ENCODE measurements around the gene DSC3.

DNA sequence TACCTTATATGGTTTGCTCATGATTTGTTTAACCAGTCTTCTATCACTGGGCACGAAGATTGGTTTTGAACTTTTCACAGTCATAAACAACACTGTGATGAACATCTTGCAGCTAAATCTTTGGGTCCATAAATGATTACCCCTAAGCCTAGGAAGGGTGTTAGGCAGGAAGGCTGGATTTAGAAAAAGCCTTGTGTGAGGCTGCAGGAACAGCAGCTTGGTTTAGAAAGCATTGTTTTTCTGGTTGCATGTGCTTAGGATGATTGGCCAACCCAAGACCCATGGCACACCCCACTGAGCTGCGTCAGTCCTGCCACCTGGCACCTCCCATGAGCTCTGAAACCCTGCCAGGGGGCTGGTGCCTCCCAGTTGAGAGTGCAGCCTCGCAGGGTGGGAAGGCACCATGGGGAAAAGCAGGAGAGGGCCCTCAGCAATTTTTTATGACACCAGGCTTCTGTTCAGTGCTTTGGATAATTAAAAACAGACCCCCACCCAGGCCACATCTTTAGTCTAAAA, 438.6 kb downstream of the ZNF521 start:
- PRO-cap, result no peak

DNA sequence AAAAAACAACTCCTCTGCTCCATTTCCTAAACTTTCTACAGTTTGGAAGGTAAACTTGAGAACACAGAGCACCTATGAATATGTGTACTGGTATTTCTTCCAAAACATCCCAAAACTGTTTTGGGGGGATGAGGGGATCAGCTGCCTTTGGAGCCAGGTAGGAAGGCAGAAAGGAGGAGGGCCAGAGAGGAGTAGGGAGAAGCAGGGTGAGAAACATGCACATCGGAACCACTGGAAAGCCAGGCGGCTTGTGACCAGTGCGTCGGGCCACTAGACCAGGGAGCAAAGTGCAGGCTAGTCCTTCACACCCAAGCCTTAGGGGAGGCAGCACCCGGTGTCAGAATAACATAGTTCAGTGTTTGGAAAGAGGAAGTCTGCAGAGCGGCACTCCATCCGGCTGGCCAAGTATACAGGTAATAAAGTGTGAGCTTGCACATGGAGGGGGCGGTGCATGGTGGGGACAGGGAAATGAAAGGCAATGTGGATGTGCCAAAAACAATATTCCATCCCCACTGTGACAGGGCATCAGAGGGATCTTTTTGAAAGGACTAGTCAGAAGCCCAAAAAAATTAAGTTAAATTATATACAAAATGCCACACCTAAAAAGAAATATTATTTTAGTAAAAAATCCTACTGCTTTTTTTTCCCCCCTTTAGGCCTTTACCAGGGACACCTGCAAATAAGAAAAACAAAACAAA, 69.7 kb downstream of the ZNF521 start:
- PRO-cap, result no peak

GRCh38 chr18:25284304-25284700, 67.7 kb downstream of the ZNF521 start:
- PRO-cap, result no peak

DNA sequence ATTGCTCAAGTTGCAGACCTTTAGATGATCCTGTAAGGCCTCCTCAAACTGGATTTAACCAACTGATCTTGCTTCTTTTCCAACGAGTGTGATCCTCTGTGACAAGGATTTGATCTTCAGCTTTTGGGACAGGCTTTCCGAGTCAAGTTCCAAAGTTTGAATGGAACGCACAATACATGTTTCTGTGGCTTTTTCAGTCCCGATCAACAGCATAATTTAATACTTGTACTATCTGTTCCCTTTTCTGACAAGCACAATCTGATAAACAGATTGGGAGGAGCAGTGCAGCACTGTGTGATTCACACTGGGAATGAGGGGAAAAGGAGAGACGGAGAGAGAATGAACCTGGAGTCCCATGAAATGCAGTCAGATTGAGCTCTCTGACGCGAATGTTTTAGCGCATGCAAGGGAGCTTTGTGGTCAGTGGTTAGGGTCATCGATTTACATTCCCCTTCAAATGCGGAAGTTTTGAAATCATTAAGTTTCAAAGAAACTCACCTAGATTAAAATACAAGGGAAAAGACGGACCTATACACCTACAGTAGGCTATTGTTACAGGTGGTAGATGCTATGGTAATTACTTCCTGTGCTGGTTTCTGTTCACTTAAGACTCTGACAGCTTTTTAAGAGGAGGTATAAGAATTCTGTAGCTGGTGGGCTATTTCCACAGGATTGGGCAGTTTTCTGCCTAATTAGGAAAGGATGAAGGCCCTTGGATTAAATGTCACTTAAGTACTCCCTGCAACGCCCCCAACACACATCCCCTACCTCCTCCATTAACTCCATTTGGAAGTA, 99.6 kb downstream of the KCTD1 start:
- PRO-cap, result no peak

DNA sequence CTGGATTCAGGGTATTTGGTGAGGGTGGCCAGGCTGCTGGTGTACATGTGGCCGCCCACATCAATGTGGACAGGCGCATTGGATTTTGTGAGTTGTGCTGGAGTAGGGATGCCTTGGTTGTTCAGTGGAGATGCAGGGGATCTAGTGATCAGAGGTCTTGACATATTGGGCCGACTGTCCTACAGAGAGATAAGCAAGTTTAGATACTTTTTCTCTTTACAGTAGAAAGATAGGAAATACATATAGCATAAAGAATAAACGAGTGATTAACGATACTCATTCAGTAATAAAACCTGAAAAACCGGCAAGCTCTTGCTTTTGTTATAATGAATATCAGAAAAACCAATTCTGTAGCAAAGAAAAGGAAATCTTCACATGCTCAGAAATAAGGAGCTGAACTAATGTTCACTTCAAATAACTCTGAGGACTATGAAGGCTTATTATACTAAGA, 47.3 kb downstream of the KCTD1 start:
- PRO-cap, result no peak

GRCh38 chr18:26549285-26549722, 951 bp upstream of the KCTD1 start:
- PRO-cap, result no peak

DNA sequence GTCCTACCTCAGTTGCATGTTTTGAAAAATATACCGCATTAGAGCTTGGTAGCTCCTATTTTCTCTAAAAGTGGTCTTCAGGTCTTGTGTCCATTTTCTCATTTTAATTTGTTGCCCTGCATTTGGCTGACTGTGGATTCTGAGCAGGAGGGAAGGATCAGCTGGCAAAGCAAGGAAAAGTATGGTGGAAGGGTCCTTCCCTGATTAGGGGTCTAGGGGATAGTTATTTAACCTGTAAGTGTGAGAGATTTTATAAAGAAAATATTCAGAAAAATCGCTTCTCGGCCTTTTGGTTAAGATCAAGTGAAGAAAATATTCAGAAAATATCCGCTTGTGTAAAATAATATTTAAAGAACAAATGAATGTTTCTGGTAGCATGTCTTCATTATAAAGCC, 149.5 kb upstream of the KCTD1 start:
- PRO-cap, result unidirectional peak, plus-strand start at position 274 of the sequence

DNA sequence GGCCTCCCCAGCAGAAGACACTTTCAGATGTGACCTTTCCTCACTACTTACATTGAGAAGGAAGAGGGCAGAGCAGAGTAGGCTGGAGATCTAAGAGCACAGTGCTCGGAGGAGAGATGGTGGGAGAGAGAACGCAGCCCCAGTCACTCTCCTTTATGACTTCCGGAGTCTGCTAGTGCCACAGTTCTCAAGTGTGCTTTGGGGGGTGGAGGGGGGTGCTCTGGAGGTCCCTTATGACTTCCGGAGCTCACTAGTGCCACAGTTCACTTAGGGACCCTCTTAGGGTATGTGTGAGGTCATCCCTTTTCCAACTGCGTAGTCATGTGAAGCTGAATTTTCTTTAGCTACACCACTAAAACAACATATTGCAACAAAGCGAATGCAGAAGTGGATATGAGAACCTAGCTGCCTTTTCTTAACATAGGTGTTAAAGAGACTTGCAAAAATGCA, 153.7 kb upstream of the KCTD1 start:
- PRO-cap, result no peak

GRCh38 chr18:26741602-26742096, 123.9 kb downstream of the AQP4 start:
- PRO-cap, result no peak

DNA sequence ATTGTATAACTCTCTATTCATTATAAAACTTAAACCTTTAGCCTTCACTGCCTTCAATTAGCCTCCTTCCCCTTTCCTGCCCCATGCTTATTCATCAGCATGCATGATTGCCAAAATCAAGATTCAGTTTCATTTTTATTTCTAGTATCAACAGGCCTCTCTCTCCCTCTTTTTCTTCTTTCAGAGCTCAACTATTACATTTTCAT, 113.1 kb downstream of the AQP4 start:
- PRO-cap, result no peak

GRCh38 chr18:27231220-27231748, 46.2 kb upstream of the CHST9 start:
- PRO-cap, result no peak

- PRO-cap, result no peak
Measured at GRCh38 chr18:28178676-28179326, 1.9 kb upstream of the CDH2 start.

DNA sequence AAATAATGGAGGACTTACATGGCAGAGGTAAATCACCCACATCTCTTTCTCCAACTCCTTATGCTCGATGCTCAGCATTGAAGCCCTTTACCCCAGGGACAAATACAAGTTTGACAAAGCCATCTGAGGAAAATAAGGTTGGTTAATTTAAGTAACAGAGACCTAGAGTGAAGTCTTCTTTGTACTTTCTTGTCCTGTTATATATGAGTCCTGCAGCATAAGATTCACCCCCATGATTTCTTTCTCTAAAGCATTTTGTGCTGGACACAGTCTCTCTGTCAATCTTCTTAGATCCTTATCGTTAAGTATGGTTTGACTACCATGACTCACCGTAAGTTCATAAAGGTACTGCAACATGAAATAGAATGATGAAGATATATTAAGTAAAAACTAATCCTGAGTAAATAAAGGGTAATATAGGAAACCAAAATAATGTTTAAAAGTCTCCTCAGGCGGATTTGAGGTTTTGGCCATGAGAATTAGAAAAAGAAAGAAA, 980.1 kb upstream of the CDH2 start:
- PRO-cap, result no peak

DNA sequence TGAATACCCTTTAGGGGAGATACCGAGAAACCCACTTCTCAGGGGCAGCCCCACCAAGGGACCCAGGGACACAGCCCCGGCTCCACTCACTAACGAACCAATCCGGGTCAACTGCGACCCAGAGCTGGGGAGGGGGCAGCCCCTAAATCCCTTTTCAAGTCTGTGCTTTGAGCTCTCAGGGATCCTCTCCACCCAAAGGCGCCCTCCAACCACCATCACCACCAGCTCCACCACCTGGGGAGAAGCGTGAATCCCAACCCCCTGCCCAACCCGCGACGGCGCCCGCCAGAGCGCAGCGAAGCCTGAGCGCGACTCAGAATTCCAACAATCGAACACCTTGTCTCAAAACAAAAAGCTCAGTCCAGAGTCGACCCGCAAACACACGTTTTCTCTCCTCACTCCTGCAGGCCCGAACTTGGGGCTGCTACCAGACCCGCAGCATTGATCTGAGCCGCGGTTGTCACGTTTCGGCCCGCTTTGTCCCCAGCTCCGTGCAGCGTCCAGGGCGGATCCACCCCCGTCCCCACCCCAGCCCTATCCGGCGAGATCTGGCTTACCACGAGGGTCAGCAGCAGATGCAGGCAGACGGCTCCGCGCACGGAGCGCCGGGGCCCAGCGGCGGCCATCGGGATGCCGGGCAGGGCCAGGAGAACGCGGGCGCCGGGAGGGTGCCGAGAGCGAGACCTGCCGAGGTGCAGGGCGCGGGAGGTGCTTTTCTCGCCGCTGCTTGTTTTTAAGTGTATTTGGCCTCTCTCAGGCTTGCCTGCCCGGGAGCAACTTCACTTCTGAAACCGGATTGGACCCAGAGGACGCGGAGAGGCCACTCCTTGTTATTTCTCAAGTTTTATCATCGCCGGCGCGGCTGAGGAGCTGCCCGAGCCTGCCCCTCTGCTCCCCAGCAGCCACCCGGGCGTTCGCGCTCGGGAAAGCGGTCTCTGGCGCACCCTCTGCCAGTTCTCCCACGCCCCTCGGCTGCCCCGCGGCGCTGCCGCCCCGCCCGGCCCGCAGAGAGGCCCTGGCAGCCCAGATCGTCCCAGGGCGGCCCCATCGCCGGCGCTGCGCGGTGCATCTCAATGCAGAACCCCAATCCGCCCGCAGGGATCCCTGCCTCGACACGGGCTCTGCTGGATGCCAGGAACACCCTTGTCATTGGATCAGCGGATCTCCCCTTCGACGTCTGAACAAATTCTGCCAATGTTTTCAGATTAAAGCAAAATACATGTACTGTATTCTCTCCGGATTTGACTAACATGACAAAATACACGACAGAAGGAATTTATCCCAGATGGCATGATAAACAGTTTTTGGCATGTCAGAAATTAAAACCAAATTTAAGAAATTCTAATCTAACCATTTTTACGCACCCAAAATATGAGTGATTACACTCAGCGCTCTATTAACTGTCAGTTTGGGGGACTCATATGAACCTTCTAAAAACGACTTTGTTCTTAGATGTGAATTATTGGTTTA, at the start of gene DSC3:
DSC3 (minus strand) TSS at position 708 of the 1,470 bp plus-strand sequence.
- PRO-cap, result no peak

DNA sequence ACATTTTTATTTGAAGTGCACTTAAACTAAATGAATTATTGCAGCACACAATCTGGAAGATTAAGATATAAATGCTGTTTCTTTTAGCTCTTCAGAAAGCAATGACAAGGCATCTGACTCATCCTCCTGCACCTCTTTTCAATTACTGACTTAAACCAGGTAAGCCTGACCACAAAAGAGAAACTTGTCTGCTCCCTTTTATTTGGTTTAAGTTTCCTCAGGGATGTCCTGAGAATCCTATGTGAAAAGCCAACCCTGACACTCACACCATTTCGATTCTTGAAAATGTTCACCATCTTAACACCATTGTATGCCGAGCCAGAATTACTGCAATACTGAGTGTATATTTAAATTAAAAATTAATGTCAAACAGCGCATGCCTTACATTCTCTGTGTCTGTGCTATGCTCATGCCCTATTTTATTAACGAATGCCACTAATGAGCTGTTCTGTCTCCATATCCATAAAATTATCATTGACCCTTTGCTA, 859 bp upstream of the DSC2 start:
- PRO-cap, result no peak

GRCh38 chr18:31233809-31234338, 71.2 kb upstream of the DSC1 start:
- PRO-cap, result no peak

DNA sequence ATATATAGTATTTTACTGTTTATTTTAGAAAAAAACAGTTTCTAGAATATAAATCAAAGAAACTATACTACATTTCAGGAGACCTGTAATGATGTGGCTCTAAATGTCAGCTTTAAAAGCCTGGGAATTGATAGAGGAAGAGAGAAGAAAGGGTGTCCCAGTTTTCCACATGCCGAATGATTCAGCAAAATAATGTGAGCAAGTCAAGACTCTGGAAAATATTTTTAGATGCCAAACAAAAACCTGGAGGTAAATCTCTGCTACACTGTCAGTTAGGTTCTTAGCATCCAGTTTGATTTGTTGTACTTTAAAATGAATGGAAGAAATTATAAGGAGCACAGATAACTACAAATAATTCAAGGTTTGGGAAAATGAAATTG, 67.0 kb upstream of the DSG1 start:
- PRO-cap, result no peak

- PRO-cap, result no peak
Measured at GRCh38 chr18:31278653-31279153, 39.3 kb upstream of the DSG1 start.

DNA sequence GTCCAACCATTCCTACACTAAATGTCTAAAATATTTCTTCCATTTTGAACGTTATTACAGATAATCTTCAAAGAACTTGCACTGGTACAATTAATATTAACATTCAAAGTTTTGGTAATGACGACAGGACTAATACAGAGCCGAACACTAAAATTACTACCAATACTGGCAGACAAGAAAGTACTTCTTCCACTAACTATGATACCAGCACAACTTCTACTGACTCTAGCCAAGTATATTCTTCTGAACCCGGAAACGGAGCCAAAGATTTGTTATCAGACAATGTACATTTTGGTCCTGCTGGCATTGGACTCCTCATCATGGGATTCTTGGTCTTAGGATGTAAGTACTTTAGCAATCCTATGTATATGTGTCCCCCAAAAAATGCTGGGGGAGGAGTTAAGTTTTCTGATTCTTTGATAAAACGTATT, 21.7 kb downstream of the DSG1 start:
- PRO-cap, result no peak

GRCh38 chr18:31426708-31427493, 20.6 kb upstream of the DSG3 start:
- PRO-cap, result no peak

All from bile duct (tissue), 1 donor.